B cell (primary cell): ENCODE measurements around the genes ULK1, PUS1 and ANKLE2.

- PRO-cap = no peak
- CAGE, long polyA plus RNA = no peak
Measured at GRCh38 chr12:131872227-131872622, 22.2 kb upstream of the ULK1 start.

- PRO-cap = unidirectional peak, plus-strand start at chr12:131894622; unidirectional peak, plus-strand start at chr12:131894677
- CAGE, long polyA plus RNA = no peak
Measured at GRCh38 chr12:131894062-131895165, at the start of gene ULK1. ULK1 (plus strand) TSS chr12:131894622.

GRCh38 chr12:131917953-131918656 is 11.0 kb upstream of the PUS1 start:
- PRO-cap = no peak
- CAGE, long polyA plus RNA = no peak

DNA sequence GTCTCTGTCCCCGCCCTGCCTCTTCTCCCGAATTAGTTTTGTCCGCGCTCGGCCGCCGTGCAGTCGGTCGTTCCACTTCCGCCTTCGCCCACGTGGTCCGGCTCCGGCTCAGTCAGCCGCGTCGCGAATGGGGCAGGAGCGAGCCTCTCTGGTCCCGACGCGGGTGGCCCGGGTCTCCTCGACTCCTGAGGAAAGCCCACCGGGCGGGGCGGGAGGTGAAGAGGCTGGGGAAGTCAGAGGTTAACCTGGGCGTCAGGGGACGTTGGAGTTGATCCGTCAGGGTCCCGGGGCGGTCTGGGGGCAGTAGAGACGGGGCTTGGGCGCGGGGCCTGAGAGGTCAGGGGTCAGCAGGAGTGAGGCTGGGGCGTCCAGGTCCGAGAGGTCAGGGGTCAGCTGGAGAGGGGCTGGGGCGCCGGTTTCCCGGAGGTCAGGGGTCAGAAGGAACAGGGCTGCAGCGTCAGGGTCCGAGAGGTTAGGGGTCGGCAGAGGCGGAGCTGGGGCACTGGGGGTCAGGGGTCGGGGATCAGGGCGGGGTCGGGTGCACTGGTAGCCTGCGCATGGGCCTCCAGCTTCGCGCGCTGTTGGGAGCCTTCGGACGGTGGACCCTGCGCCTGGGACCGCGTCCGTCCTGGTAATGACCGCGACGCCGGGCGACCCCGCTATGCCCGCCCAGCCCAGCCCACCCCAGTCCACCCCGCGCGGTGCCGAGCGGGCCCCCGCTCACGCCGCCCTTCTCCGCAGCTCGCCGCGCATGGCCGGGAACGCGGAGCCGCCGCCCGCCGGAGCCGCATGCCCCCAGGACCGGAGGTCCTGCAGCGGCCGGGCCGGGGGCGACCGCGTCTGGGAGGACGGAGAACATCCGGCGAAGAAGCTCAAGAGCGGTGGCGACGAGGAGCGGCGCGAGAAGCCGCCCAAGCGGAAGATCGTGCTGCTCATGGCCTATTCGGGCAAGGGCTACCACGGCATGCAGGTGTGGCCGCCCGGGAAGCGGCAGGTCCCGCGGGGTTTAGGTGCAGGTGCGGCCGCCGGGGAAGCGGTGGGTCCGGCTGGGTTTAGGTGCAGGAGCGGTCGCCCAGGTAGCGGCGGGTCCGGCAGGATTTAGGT is at the start of gene PUS1:
Gene PUS1, plus strand, starts transcription at position 111 of the 1,104 bp plus-strand sequence.
- PRO-cap = bidirectional peak, plus-strand start at position 111 of the sequence, minus-strand start outside the sequence
- CAGE, long polyA plus RNA = start-site peak on the plus strand centred at position 216 of the sequence, 215 bp wide, 62 and 338 reads in 2 replicates

DNA sequence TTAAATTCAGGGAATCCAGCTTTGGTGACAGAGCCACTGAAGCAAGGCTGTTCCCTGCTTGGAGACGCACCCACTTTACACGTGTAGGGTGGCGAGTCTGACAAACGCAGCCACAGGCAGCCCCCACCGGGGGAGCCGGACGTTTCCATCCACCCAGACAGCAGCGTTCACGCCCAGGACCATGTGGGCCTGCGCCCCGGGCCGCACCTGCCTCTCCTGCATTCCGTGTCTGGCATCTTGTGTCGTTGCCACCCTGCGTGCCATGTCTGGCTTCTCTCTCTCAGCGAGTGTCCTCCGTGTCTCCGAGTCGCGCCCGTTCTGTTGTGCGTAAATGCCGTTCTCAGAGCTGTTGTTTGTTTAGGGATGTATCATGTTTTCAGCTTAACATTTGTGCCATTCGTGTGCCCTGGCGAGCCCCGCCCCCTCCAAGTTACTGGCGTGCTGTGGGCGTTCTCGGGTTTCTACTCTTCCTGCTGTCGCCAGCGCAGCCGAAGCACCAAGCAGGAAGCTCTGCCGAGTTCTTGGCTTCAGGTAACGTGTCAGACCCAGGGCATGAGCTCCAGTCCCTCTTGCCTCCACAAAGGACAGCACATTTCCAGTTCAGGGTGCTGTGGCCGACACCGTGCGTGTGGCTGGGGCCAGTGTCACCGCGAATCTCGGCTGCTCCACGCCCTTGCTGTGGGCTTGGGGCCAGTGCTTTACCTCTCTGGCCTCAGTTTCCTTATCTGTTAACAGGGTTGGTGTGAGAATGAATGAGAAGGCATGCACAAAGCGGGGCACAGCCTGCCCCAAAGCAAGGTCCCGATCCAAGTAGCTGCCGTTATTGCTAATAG is 34.7 kb downstream of the NOC4L start:
- PRO-cap = no peak
- CAGE, long polyA plus RNA = no peak

- PRO-cap = no peak
- CAGE, long polyA plus RNA = no peak
Measured at GRCh38 chr12:132356517-132357332, 27.3 kb upstream of the GALNT9 start.

GRCh38 chr12:132393419-132393812 is 64.0 kb upstream of the GALNT9 start:
- PRO-cap = no peak
- CAGE, long polyA plus RNA = no peak

GRCh38 chr12:132529751-132530272 is 39.9 kb downstream of the FBRSL1 start:
- PRO-cap = no peak
- CAGE, long polyA plus RNA = no peak

DNA sequence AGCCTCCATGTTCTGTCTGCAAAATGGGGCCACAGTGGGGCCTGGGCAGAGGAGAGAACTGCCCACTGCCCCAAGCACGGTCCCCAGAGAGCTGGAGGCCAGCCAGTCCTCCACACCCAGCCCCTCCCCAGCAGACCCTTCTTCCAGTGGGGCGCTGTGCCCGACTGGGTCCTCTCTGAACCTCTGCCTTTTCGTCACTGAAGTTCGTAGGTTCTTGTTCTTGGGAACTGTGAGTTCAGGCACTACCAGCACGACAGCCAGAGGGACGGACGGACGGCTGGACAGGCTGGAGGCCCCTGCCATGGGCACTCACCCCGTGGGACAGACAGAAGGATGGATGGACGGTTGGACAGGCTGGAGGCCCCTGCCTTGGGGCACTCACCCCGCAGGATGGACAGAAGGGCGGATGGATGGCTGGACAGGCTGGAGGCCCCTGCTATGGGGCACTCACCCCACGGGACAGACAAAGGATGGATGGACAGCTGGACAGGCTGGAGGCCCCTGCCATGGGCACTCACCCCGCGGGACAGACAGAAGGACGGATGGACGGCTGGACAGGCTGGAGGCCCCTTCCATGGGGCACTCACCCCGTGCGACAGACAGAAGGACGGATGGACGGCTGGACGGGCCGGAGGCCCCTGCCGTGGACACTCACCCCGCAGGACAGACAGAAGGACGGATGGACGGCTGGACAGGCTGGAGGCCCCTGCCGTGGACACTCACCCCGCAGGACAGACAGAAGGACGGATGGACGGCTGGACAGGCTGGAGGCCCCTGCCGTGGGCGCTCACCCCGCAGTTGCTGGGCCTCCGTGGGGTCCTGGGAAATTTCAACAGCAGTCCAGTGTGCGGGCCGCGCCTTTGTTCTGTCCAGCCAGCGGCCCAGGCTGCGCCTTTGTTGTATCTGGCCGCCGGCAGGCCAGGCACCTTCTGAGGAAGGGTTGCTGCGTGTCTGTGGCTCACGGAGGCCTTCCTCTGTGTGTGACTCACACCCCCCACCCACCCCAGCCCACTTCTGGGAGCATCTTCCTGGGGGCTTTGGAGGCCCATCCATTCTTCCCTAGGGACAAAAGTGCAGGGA is 57.9 kb downstream of the LRCOL1 start:
- PRO-cap = no peak
- CAGE, long polyA plus RNA = no peak

DNA sequence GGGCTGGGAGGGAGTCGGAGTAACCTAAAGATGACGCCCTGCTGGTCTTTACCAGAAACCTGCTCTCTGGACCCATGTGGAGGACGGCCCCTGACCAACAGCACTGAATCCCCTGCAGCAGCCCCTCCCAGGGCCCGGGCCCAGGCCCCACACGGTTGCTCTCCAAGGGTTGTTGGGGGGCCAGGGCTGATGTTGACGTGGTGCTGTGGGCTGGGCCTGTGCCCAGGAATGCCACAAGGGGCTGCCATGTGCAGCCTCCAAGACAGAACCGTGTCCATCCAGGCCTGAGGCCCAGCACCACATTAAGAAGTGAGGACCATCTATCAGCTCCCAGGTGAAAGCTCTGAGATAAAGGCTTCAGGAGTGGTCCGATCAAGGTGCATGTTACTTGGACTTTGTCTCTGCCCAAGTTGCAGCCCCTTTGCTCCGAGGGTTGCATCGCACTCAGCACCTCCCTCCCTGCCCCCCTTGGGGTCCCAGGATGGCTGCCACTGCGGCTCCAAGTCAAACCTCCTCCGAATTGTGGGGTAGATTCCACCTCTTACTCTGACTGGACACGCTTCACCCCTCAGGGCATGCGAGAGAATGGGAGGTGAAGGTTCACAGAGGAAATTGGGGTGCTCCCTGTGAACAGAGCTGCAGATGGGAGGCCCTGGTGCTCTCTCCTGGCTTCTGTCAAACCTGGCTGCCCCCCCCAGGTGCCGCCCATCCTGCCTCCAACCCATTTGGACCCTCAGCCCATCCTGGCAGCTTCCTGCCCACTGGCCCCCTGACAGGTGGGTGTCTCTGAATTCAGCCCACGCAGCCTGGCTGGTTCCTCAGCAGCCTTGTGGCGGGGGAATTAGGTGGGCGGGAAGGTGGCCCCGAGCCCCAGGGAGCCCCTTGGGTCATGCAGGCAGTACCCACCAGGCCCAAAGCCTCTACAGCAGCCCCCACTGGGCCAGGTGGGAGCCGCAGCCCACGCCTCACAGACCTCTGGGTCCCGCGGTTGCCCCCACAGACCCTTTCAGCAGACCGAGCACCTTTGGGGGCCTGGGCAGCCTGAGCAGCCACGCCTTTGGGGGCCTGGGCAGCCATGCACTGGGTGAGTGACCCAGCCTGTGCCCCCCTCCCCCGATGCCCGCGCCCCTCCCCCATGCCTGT is 29.3 kb downstream of the LRCOL1 start:
- PRO-cap = no peak
- CAGE, long polyA plus RNA = no peak

- PRO-cap = no peak
- CAGE, long polyA plus RNA = no peak
Measured at GRCh38 chr12:132689083-132689664, 1.8 kb downstream of the PXMP2 start.

DNA sequence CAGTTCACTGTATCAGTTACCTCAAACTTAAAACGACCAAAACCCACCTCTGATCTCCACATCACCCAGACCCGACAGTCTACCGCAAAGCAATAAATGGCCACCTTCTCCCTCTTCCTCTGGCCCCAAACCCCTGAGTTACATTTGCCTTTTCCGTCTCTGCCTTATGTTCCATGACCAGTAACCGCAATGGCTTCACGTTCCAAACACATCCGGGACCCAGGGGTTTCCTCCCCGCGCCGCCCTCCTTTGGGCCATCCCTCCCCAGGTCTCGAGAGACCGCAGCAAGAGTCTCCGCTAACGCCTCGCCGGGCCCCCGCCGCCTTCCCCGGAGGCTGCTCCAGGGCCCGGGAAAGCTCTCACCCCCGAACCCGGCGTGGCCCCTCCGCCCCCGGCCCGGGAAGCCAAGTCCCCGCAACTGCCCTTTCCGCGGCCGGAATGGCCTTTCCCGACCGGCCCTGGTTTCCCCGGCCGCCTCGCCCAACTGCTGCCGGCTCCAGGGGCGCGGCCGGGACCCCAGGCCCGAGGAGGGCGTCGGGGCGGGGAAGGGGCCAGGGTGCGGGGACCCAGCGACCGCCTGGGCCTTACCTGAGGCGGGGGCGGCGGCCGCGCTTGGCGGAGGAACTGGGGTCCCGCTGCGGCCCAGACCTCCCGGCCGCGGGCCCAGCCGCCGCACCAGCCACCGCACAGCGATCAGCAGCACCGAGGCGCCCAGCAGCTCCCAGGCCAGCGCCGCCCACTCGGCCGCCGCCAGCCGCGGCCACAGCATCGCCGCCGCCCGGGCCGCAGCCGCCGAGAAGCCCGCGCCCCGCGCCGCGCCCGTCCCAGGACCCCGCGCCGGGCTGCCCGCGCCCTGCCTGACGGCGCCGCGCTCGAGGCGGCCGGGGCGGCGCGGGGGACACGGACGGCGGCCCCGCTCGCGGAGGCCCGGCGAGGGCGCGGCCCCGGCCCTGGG is at the start of gene ANKLE2:
Gene ANKLE2, minus strand, starts transcription at position 803 of the 955 bp plus-strand sequence.
- PRO-cap = bidirectional peak, plus-strand start at position 257 of the sequence, minus-strand start at position 140 of the sequence; bidirectional peak, plus-strand start outside the sequence, minus-strand start at position 803 of the sequence
- CAGE, long polyA plus RNA = no peak

DNA sequence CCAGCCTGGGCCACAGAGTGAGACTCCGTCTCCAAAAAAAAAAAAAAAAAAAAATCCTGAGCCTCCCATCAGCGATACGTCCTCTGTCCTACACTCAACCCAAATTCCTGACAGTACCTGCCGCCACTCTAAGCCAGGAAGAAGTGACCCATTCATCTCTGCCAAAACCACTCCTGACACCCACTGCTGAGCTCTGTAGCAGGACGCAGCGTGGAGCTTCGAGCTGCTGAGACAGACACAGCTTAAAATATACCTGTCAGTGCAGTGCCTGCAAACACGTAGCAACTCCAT is 5.9 kb upstream of the ANKLE2 start:
- PRO-cap = no peak
- CAGE, long polyA plus RNA = no peak

GRCh38 chr12:132782180-132782587 is 20.6 kb upstream of the ANKLE2 start:
- PRO-cap = no peak
- CAGE, long polyA plus RNA = no peak

DNA sequence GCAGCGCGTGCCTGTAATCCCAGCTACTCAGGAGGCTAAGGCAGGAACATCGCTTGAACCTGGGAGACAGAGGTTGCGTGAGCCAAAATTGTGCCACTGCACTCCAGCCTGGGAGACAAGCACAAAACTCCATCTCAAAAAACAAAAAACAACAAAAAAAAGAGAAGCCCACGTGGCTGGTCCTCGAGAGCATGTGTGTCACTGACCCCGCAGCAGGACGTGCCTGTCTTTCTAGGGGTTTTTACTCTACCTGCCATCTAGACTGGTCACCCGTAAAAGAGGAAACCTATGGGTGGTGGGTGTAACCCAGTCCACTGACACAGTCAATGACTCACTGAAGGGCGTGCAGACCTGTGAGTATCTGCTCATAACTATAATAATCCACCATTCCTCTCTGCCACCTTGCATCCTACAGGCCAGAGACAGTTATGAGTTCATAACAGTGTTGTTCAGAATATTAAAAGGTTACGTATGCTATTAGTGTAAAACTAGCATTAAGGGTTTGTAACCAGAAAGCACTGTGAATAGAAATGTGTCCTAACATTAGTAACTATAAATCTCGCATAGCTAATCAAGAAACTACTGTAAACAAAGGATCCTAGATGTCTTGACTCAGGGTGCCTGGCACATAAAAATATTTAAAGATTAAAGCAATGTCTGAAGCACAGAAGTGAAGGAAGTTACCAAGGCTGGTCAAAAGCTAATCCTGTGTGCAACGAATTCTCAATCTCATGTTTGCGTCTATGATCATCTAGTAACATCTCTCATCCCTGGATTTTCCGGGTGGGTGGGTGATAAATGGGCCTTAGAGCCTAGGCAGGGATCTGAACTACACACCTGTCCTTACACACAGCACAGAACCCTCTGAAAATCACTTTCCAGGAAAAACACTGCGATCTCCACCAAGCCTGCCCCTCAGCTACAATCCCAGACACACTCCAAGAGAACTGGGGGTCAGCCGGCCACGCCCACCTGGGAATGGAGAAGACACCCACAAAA is 4.4 kb downstream of the GOLGA3 start:
- PRO-cap = no peak
- CAGE, long polyA plus RNA = no peak

DNA sequence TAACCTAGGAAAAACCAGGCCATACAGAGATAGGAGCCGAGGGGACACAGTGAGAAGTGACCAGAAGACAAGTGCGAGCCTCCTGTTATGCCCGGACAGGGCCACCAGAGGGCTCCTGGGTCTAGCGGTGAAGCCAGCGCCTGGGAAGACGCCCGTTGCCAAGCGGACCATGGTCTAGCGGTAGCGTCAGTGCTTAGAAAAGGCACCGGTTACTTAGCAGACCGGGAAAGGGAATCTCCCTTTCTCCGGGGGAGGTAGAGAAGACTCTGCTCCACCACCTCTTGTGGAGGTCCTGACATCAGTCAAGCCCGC is 9.2 kb upstream of the ZNF26 start:
- PRO-cap = no peak
- CAGE, long polyA plus RNA = no peak